Foreskin fibroblast (primary cell): ENCODE measurements around a stretch of chr3.

- RRBS: no CpG with 5 or more reads among the region's 3 CpGs
Observed at GRCh38 chr3:124276069-124276633, 243.0 kb downstream of the KALRN start.

- RRBS: no CpG with 5 or more reads among the region's 3 CpGs
Observed at GRCh38 chr3:124609244-124609905, 120.9 kb upstream of the UMPS start.

DNA sequence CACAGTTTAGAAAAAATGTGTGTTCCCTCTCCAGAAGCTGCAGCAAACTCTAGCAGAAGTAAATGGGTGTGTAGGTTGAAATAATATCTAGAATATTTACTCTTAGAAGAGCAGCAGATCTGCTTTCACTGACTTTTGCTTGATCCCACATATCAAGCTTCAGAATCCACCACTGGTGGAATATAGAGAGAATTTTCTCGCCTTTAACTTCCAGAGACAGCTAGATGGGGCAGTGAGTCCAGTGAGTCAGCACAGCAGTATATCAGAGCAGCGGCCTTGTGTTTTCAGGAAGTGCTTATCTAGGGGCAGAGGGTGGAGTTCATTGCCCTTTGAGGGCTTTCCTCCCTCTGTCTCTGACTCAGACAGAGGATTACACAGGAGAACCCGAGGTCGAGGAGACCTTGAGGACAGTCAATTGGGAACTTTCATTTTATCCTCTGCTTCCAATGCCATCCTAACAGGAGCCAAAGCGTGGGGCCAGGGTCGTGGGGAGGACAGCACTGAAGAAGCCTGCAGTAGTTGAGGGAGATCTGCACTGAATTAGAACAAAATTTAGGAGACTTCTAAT, 109.7 kb upstream of the UMPS start:
- RRBS: no CpG with 5 or more reads among the region's 6 CpGs

GRCh38 chr3:124674246-124674807, 55.9 kb upstream of the UMPS start:
- RRBS: no CpG with 5 or more reads among the region's 15 CpGs

GRCh38 chr3:124791479-124792371, 61.5 kb downstream of the UMPS start:
- RRBS: no CpG with 5 or more reads among the region's 9 CpGs

- RRBS: no CpG with 5 or more reads among the region's 4 CpGs
Observed at GRCh38 chr3:124836769-124837462, 50.2 kb downstream of the ITGB5 start.

DNA sequence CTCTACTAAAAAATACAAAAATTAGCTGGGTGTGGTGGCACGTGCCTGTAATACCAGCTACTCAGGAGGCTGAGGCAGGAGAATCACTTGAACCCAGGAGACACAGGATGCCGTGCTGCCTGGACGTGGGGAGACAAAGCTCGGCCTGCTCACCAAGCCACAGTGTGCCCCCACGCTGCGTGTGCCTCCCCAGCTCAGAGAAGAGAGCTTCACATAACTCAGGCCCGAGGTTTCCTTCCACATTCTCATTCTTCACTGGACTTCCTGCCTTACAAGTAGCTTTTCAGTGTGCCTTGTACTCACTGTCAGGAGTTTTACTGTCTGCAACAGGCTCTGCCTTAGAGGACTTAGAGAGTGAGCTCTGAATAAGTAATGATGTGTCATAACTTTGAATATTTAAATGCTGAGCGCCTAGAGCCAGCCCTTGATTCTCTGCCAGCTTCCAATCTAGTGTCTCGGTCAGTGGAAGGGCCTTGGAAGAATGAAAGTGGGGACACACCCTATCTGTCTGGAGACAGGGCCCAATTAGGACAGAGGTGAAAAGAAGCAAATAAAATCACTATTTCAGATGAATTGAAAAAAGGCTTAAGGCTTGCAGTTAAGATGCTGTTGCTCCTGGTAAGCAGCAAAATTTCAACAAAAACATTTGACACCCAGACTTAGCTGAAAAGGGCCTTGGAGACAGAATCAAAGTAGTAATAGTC, 41.7 kb downstream of the ITGB5 start:
- RRBS: no CpG with 5 or more reads among the region's 9 CpGs

DNA sequence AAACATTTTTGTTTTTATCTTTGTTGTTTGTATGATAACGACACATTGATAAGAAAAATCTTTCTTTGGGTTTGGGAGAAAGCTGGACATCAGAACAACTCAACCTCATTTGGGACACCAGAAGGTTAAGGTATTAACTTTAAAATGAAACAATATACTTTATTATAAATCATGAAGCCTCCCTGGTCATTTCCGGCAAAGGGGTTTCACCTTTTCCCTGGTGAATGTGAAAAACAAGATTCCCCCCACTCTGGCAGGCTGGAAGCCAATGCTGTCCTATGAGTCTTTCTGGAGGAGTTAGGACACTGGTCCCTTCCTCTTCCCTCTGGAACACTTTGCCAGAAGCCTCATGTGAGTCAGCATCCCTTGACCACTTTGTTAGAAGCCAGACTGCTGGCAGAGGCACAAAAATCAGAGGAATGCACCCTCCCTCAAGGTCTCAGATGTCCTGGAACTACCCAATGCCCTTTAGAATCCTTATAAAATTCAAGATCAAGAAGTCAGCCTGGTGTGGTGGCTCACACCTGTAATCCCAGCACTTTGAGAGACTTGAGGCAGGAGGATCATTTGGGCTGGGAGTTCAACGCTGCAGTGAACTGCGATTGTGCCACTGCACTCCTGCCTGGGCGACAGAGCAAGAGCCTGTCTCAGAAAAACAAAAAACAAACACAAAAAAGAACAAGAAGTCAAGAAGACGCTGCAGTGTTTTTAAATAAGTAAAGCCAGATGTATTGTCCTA, 26.6 kb downstream of the ITGB5 start:
- RRBS: no CpG with 5 or more reads among the region's 6 CpGs

DNA sequence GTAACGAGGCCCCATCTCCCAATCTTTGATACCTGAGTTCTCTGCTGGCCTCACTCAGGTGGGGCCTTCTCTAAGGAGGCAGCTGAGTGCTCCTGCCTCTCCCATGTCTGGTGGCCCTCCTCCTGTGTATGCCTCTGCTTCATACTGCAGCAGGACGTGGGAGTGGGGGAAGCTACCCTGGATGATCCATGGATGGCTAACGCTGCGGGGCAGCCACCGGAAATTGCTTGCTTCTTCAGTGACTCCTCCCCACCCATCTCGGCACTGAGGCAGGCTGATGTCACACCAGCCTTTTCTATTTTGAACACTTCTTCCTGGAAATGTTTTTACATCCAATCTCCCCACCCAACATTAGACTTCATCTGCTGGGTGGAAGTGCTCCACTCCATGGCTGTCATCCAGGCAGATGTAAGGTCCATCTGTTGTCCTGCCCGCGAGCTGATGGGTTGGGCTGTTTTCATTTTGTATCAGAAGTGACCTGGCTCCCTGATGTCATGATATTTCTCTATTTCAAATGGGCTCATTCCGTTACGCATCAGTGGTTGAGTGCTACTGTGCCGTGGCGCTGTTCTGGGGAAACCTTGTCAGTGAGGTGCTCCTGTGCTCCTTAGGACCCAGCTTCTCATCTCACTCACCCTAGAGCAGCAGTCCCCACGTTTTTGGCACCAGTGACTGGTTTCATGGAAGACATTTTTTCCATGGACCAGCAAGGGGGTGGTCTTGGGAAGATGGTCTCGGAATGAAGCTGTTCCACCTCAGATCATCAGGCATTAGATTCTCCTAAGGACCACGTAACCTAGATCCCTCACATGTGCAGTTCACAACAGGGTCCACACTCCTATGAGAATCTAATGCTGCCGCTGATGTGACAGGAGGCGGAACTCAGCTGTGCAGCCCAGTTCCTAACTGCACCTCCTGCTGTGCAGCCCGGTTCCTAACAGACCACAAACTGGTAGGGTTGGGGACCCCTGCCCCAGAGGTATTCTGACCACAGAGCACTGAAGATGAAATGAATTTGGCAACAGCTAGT, 59.1 kb upstream of the MUC13 start:
- RRBS: 43% methylated on average over 3 of the region's 18 CpGs

DNA sequence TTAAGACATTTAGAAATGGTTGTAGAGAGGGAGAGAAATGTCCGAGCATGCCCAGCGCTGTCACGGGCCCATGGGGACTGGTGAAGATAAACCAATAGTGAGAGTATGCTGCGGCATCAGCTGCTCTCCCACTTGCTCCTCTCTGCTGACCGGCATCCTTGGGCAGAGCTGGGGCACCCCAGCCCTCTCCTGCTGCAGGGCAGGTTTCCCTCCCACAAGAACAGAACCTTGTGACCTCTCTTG, 6.4 kb upstream of the HEG1 start:
- RRBS: no CpG with 5 or more reads among the region's 5 CpGs

- RRBS: no CpG with 5 or more reads among the region's 16 CpGs
Observed at GRCh38 chr3:125154630-125155185, 57.8 kb downstream of the SLC12A8 start.

GRCh38 chr3:125244955-125245497, 32.5 kb upstream of the SLC12A8 start:
- RRBS: no CpG with 5 or more reads among the region's 5 CpGs

- RRBS: 5% methylated on average over 3 of the region's 14 CpGs
Observed at GRCh38 chr3:125375542-125375955, 424 bp upstream of the ZNF148 start.

GRCh38 chr3:125538347-125538845, 18.4 kb upstream of the SNX4 start:
- RRBS: no CpG with 5 or more reads among the region's 1 CpG

DNA sequence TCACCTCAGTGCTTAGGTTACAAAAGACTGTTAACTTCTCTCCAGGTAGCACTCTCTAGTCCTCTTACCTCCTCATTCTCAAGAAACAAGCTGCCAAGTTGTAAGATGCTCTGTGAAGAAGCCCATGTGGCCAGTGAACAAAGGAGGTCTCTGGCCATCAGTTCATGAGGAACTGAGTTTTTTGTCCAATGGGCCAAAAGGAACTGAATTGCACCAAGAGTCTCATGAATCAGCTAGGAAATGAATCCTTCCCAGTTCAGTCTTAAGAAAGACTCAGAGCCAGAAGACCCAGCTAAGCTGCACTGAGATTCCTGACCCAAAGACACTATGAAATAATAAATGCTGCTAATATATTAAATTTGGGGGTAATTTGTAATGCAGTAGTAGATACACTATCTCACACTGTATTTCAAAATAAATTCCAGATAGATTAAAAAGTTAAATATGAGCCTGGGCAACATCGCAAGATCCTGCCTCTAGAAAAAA, 3.9 kb downstream of the OSBPL11 start:
- RRBS: no CpG with 5 or more reads among the region's 1 CpG

GRCh38 chr3:126014105-126014535, 45.1 kb downstream of the ROPN1B start:
- RRBS: no CpG with 5 or more reads among the region's 4 CpGs

DNA sequence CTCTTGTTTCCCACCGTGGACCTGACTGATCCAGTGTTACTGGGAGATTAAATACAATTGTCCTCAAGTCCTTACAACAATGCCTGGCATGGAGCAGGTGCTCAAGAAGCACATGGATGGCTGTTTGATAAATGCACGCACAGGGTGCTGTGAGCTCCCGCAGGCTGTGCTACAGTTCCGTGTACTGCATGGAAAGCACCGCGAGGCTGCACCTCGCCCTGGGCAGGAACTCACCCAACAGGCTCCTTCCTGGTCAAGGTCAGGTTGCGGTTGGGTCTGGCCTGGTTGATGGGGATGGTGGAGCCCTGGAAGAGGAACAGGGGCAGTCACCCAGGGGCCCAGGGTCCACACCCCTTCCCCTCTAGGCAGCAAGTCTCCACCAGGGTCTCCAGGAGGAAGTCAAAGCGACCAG, 46.1 kb upstream of the SLC41A3 start:
- RRBS: no CpG with 5 or more reads among the region's 9 CpGs

GRCh38 chr3:126167440-126168084, 12.8 kb downstream of the ALDH1L1 start:
- RRBS: no CpG with 5 or more reads among the region's 5 CpGs

DNA sequence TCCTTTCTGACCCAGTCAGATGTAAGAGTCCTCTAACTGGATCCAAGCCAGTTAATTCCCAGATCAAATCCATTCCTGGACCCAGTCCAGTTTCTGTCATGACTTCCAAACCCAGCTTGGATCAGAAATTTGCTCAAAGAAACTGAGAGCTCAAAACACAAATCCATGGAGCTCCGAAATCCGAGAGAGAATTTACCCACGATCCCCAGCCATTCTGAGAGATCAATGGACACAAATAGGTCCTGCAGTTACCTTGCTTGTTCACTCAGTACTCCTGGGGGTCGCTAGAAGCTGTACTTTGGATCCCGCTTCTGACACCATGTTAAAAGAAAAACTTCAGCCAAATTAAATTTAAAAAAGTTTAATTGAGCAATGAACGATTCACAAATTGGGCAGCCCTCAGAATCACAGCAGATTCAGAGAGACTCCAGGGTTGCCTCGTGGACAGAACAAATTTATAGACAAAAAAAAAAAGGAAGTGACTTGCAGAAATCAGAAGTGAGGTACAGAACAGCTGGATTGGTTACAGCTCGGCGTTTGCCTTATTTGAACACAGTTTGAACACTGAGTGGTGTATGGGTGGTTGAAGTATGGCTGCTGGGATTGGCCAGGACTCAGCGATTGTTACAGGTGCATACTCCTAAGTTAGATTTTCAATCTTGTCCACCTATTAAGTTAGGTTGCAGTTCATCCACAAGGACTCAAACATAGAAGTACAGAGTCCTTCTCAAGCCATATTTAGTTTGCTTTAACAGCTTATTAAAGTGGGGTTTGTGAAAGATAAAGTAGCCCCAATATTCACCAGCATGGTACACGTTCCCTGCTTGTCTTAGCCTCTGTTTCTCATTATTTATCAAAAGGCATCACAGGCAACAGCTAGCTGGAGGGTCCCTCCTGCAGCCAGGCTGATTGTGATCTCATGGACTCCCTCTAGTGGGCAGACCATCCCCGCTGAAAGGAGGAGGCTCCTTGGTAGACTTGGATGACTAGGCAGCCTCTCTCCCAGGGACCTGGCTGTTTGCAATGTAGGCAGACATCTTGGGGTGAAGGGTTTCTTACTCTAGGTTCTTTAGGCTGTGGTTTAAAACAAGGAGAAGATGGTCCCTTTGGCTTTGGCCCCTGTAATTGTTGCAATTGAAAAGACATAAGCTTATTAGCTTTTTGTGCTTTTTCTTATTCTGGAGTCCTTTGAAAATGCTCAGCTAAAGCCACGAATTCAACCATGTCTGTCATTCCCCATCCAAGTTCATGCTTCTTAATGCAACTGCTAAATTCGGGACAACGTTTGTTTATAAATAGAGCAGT, 17.5 kb upstream of the ALDH1L1 start:
- RRBS: no CpG with 5 or more reads among the region's 15 CpGs

DNA sequence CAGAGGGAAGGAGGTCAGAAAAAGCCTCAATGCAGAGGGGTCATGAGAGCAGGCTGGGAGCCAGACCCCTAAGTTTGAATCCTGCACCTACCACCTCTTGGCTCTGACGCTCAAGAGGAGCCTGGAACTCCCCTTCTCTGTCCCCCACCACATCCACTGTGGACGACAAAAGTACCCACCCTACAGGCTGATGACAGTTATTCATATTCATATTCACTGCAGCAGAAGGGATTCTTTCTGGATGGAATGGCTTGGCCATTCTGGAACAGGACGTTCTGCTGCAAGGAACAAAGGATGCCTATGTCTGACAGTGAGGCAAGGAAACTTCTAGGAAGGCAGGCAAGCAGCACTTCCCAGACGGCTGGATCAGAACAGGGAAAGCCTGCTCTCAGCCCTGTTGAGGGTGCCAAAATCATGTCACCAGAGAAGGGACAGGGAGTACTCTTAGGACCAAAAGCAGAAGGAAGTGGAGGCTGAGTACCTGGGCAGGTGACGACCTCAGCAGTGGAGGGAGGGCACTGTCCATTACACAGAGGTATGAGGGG, 9.8 kb downstream of the KLF15 start:
- RRBS: no CpG with 5 or more reads among the region's 5 CpGs